Parietal lobe (tissue), 2 donors: ENCODE data around the genes SLIT3 and SPDL1.

DNA sequence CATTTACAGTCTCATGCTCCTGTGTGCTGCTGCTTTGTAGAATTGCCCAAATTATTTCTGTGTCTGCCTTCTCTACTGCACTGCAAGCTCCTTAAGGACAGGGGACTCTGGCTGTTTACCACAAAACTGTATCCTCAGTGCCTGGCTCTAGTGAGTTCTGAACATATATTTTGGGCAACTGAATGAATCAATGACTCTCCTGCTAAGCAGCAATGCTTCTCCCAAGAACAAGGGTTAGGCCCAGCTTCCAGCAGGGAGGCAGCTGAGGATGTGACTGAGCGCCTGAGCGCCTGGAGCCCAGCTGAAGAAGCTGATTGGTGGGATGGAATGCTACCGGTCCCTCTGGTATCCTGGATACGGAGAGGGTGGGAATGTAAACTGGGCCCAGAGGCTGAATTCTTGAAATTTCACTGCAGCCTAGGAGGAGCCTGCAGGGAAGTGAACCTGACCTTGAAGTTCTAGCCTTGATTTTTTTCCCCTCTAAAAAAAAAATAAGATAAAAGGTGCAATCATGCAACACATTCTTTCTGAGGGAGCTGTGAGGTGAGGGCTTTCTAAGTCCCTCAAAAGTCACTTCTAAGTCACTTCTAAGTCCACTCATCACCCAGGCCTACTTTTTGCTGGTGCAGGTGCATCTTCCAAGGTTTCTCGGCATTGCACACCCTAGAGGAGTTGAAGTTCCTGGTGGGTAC, 43.3 kb downstream of the WWC1 start:
- RAMPAGE, long total RNA, result no peak

DNA sequence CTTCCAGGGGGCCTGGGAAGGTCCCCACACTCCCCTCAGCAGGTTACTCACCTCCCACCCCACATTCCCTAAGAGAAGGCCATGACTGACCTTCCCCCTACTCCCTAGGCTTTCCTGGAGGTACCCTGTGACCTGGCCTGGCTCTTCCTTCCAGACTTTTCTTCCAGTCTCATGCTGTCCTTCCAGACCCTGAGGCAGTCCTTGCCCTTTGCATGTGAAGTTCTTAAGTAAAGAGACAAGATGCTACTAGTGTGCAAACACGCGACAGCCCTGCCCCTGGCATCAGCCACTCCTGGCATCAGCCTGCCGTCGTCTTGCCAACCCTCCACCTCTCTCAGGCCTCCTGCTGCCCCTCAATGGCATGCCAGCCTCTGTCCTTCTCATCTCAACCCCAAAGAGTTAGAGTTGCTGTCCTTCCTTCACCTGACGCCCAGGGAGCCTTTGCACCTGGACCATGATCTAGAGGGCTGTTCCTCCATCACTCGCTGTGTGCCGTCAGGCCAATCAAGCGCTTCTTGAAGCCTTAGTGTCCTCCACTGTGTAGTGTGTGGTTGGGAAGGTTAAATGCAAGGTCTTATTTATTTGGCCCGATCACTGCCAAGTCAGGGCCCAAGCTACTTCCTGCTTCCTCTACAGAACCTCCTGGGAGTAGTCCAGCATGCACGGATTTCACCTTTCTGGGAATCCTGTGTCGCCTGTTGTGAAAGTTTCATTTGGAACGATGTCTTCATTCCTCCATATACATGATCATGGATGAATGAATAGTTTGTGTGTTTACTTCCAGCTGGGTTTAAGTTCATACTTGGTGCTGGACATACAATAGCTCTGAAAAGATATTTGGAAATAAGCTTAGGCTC, 62.0 kb downstream of the WWC1 start:
- RAMPAGE, long total RNA, result no peak

DNA sequence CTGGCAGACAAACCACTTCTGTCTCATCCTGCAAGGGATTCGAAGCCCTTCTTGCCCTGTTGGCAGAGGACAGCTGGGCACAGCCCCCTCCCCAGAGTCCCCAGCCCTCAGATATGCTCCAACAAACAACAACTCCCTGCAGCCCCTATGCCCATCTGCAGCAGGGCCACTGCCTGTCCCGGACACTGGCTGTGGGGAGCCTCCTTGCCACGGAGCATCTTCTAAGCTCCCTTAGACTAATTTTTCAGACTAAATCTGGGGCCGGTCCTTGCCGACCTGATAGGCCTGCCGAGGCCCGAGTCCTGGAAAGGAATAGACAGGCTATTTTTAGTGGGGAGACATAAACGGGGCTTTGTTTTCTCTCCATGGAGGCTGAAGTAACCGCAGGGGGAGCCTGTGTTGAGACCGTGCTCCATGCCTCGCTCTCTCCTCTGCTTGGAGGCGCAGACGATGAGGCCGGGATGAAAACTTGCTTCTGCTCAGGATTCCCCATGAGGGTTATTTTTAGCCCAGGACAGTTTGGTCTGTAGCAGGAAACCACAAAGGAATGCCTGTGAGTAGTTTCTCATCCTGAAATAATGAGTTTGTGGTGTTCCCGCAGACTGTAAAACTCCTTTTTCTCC, 82.1 kb upstream of the RARS1 start:
- RAMPAGE, long total RNA, result no peak

DNA sequence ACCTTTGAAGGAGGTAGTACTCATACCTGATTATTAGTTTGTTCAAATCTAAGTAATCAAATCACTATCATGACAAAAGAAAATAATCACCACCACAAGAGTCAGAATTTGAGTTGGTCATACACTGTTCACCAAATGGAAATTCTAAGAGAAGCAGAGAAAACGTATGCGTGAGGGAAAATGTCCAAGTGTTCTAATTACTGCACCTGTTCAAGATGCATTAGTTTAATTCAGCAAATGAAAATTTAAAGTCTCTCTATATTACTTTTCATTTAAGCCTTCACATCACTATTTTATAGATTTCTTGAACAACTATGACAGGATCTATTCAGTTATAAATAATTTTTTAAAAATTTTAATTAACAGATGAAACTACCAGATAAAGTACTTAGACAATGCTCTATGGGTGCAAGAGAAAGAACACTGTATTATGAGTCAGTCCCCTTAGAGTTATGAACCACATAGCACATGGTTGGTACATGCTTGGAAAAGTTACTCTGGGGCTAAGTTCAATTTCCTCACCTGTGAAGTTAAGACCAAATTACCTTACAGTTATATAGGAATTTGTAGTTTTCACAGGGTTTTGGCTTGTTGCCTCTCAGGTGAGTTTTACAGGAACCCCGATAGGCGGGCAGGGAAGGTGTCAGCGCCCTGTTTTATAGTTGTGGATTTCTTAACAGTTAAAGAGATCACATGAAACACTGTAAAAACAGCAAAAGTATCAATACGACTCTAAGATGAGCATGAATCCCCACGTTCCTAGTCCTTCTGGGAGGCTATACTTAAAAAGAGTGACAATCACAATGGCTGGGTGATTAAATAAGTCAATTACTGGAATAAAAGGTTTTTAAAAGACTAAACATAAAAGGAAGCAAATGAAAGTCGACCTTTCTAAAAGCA, 1.2 kb downstream of the PANK3 start:
- RAMPAGE, long total RNA, result no peak

DNA sequence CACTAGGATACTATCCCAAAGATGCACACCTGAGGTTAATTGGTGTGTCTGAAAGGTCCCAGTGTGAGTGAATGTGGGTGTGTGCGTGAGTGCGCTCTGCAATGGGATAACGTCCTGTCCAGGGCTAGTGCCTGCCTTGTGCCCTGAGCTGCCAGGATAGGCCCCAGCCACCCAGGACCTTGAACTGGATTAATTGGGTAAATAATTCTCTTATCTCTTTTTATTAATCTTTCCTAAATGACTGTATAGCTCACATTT, 11.5 kb upstream of the PANK3 start:
- RAMPAGE, long total RNA, result no peak

DNA sequence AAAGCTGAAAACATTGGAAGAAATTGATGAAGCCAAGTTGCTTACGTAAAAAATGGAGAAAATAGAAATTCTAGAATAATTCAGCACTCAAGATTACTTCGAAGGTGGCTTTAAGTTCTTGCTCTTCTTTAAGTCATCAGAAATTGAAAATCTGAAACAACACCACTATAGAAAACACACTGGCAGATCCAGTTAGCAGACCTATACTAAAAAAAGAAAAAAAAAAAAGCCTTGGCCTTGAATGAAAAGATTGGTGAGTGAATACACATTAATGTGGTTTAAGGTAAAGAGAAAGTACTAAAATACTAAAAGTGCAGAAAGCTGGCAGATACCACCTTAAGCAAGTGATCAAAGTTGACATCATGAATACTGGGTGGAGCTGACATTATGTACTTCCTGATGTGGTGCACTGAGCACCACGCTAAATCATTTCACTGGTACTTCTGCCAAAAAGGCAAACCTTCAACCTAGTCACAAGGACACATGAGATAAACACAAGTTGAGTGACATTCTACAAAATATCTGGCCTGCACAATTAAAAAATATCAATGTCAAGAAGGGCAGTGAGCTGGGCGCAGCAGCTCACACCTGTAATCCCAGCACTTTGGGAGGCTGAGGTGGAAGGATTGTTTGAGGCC, 33.7 kb upstream of the PANK3 start:
- RAMPAGE, long total RNA, result no peak

GRCh38 chr5:168656059-168657119, 77.2 kb upstream of the PANK3 start:
- RAMPAGE, long total RNA, result no peak

- RAMPAGE, long total RNA, result no peak
Observed at GRCh38 chr5:168681458-168682000, 102.4 kb upstream of the PANK3 start.

DNA sequence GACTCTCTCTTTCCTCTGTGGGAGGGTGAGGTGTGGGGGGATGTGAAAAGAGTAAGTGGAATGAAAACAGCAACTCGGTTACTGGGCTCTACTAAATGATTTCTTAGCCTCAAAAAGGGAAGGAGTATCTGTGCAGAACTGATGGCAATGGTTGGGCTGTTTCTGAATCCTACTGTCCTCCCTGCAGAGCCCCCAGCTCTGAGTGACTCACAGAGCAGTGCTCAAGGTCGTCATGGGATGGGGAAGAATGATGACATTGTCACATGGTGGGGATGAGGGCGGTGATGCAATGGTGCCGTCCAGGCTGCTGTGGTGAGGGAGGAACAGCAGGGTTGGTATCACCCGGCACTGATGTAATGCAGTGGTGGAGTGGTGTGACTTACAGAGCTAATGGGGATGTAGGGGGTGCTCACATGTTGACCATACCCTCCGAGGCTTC, 215.1 kb upstream of the PANK3 start:
- RAMPAGE, long total RNA, result no peak

- RAMPAGE, long total RNA, result no peak
Observed at GRCh38 chr5:168842701-168843116, 263.5 kb upstream of the PANK3 start.

GRCh38 chr5:168869869-168870388, 290.8 kb upstream of the PANK3 start:
- RAMPAGE, long total RNA, result no peak

DNA sequence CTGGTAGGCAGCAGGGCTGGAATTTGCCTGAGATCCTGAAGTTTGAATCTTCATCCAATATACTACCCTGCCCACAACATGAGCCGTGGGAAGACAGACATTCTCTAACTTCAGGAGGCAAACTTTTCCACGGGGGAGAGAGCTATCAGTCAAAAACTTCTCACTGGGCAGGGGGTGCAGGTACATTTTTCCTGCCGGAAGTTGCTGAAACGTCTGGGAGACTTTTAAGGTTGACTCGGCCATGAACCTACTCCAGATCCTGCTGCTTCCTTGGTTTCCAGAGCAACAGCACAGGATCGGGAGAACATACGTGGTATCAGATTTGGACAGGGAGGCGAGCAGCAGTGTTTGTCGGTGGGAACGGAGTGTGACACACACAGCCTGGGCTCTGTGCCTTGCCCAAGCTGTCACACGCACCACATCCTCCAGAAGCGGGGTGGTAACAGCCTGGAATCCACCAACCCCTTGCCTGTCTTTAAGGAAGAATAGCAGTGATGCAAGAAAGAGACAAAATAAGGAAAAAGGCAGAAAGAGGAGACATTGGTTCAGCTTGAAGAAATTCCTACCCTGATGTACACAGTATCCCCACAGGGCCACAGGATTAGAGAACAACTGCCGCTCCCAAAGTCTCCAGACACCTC, 276.5 kb downstream of the SLIT3 start:
- RAMPAGE, long total RNA, result no peak

GRCh38 chr5:169095304-169095821, 205.6 kb downstream of the SLIT3 start:
- RAMPAGE, long total RNA, result no peak

GRCh38 chr5:169286697-169286905, 14.3 kb downstream of the SLIT3 start:
- RAMPAGE, long total RNA, result no peak

DNA sequence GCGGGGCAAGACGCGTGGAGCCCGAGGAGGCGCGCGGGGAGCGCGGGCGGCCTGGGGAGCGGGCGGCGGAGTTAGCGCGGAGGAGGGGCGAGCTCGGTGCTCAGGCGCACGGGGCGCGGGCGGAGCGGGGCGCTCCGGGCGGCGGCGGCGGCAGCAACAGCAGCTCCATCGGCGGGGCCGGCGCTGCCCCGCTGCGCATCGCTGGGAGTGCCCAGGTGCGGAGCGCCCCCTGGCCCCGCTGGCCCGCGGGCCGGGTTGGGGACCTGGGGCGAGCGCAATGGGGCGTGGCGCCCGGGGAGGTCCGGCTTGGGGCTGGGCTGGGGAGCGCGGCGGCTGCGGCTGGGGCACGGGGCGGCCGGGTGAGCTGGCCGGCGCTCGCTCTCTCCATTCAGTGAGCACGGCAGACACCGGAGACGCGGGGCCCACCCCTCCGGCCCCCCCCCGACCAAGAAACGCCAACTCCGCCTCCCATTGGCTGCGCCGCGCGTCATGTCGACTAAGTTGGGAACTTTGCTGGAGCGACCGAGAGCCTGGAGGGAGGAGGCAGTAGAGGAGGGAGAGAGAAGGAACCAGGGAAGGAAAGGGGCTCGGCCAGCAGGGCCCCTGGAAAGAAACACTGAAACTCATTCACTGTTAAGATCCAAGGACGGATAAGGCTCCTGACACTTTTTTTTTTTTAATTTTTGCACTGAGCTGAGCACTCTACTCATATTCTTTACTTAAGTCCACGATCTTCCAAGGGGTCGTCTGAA, at the start of gene SLIT3:
Gene SLIT3 (minus strand): TSS at position 393 of the 752 bp plus-strand sequence.
- RAMPAGE, long total RNA, result no peak

- RAMPAGE, long total RNA, result start-site peak on the plus strand at chr5:169583737-169583788, 269 and 225 reads in 2 replicates
Observed at GRCh38 chr5:169583194-169584276, at the start of gene SPDL1. Gene SPDL1 (plus strand): TSS chr5:169583773.

DNA sequence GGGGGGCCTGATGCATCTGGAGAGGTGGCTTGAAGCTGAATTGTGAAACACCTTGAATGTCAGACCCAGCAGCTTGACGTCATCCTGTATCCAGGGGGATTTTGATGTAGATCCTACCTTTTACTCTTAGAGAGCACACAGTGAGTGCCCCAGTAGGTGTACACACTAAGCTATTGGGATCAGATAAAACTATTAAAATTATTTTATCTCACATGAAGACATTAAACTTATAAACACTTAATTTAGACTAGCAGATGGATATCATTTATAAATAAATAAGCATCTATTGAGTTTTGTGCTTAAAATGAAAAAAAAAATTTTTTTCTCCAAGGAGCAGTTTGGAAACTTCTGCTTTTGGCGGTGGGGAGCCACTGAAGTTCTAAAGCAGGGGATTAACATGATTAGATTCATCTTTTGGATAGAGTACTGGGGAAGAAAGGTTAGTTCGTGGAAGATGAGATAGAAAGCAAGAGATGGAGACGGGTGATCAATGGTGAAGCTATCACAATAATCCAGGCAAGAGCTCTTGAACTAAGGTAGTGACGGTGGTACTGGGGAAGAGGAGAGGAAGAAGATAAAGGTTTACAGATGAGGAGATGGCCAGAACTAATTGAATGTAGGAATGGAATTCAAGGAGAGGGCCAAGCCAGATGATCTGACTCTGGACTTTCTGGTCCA, 90.5 kb downstream of the DOCK2 start:
- RAMPAGE, long total RNA, result no peak

GRCh38 chr5:169964841-169965218, 15.5 kb downstream of the INSYN2B start:
- RAMPAGE, long total RNA, result no peak

DNA sequence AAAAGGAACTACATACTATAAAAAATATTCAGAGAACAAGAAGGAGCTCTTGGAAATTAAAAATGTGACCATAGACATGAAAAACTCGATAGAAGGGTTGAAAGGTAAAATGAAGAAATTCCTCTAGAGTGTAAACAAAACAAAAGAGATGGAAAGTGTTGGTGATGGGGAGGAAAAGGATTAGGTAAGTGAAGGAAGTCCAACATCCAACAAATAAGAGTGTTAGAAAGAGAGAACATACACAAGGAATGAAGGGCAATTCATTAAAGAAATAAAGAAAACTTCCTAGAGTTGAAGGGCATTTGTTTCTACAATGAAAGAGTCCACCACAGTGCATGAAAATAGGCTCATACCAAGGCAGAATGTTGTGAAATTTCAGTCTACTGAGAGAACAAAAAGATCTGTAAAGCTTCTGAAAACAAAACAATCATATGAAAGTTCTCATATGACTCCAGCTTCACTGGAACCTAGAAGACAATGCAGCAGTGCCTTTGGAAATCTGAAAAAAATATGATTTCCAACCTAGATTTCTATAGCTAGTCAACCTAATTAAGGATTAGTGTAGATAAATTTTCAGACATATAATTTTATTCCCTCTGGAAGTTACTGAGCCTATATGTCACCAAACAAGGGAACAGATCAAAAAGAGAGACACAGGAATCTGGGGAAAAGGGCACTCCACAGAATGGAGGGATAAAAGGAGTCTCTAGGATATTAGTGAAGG, 5.7 kb downstream of the C5orf58 start:
- RAMPAGE, long total RNA, result no peak

GRCh38 chr5:170259896-170260386, 27.2 kb downstream of the C5orf58 start:
- RAMPAGE, long total RNA, result no peak